A172 (cell line): Measurements from ENCODE around the genes TM4SF4 and WWTR1.

- RAMPAGE, long total RNA, result no peak
Observed at GRCh38 chr3:149243373-149243863, 21.8 kb upstream of the CP start.

DNA sequence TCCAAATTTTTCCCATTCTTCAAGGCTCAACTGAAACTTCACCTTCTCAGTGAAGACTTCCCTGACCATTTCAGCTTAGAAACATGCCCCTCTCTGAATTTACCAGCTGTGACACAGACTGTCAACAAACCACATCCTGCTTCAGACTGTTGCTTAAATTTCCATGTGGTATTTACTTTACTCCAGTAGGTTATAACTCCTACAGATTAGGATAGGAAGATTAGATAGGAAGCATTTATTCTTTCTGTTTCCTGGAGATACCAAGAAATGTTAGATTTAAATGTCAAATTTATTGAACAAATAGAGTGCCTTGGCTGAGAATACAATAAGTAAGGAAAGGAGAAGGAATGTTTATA is 55.9 kb upstream of the CP start:
- RAMPAGE, long total RNA, result no peak

DNA sequence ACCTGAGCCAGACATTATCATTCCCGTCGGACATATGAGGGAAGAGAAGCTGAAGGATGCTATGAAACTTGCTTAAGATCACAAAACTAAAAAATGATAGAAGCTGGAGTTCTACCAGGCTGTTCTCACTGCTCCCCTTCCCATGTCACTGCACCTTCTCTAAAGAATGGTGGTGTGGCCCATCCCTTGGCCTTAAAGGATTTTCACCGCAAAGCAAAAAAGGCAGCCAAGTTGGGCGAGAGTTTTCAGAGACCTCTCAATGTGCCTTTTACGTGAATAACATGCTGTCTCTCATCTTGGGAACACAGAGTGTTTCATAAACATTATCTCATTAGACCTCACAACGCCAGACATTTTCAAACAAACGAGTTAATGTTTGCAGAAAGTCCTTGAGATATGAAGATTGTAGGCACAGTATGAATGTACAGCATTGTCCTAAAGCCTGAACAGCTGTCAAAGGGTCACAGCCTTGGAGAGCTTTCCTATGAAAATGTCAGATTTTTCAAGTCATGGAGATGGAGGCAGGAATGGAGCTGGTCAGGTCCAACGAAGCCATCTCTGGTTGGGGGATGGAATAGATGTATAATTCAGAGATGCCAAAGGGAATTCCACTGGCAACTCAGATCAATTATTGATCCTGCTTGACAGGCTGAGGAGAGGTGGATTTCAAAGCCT is 21.4 kb downstream of the TM4SF1 start:
- RAMPAGE, long total RNA, result no peak

GRCh38 chr3:149387958-149388591 is 10.6 kb upstream of the TM4SF1 start:
- RAMPAGE, long total RNA, result no peak

DNA sequence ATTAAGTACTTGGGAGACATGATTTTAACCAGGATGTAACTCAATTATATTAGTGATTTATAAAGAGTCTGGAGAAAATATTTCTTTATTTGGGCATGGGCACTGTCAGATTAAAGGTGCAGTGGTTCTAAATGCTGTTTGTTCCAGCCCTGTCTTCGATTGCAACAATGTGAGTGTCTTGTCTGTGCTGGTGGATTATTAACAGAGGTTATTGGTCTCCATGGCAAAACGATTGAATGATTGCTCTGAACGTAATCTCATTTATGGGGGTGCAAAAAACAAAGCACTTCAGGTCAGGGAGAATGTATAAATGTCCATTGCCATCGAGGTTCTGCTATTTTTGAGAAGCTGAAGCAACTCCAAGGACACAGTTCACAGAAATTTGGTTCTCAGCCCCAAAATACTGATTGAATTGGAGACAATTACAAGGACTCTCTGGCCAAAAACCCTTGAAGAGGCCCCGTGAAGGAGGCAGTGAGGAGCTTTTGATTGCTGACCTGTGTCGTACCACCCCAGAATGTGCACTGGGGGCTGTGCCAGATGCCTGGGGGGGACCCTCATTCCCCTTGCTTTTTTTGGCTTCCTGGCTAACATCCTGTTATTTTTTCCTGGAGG is at the start of gene TM4SF4:
Gene TM4SF4 (plus strand): TSS at position 337 of the 615 bp plus-strand sequence.
- RAMPAGE, long total RNA, result no peak

GRCh38 chr3:149609419-149610261 is 48.2 kb downstream of the WWTR1 start:
- RAMPAGE, long total RNA, result no peak

- RAMPAGE, long total RNA, result no peak
Observed at GRCh38 chr3:149642967-149643618, 14.7 kb downstream of the WWTR1 start.

GRCh38 chr3:149656197-149656395 is 1.7 kb downstream of the WWTR1 start:
- RAMPAGE, long total RNA, result no peak

DNA sequence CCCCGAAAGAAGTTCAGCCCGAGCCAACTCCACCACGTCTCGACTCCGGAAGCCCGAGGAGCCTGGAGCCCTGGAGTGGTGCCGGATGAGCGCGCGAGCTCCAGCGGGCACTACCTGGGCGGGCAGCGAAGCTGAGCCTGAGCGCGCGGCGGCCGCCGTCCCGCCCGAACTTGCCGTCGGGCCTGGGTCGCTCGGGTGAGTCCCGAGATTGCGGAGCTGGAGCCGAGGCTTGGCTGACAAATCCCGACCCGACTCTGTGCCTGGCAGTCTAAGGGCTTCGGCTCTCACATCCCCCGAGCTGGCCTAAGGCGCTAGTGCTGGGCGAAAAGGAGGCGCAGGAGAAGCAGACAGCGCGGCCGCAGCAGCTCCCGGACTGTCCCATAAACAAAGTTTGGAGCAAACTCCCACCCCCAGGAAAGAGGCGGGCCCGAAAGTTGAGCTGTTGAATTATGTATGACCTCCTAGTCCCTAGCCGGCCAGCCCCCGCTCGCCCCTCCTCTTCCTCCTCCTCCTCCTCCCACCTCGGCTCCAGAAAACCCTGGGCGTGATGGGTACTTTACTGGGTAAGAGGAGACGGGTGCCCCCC is at the start of gene WWTR1:
Gene WWTR1 (minus strand): TSS at position 375 of the 586 bp plus-strand sequence.
- RAMPAGE, long total RNA, result start-site peak on the minus strand centred at position 368 of the sequence, 111 bp wide, 29 and 47 reads in 2 replicates

DNA sequence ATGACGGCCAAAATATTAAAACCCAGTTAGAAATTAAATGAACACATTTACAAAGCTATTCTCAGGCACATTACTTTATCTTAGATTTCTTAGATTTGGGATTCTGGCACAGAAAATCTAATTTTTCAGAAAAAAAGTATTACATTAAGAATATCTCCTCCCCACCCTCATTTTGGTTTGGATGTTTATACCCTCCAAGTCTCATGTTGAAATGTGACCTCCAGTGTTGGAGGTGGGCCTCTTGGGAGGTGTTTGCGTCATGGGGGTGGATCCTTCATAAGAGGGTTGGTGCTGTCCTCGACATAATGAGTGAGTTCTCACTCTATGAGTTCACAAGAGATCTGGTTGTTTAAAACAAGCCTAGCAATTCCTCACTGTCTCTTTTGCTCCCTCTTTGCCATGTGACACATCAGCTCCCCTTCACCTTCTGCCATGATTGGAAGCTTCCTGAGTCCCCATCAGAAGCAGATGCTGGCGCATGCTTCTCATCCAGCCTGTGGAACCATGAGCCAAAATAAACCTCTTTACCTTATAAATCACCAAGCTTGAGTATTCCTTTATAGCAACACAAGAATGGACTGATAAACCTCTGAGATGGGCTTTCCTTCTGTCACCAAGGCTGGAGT is 45.7 kb upstream of the WWTR1 start:
- RAMPAGE, long total RNA, result no peak

- RAMPAGE, long total RNA, result no peak
Observed at GRCh38 chr3:150183906-150184498, 213.3 kb upstream of the PFN2 start.

DNA sequence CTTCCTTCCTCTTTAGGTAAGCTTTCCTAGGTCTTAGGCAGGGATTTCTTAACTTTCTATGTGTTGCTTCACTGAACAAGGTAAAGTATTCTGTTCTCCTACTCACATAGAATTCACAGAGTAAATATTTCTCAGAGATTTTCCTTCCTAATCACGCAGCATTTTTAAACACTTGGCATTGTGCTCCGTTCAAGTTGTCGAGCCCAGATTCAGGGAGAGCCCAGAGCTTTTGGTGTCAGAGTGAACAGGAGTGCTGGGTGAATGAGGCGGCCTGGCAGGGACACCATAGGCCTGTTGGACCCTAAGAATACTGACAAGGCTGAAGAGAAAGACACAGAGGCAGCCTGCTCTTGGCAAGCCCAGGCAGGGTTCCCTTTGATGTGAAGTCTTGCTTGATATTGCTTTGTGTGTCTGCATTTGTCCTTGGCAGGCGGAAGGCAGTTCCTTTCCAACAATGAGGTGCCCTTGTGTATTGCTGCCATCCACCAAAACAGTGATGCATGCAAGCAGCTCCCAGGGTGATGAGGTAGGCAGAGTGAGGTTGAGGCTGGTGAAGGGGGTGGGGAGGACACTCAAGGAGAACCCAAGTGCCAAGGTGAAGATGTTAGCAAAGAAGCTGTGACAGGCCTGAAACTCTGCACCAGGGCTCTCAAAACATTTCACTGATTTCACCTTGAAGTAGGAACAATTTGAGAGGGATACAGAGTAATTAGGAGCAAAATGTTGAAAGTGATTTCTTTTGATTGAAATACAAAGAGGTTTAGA is 152.7 kb upstream of the TSC22D2 start:
- RAMPAGE, long total RNA, result no peak

DNA sequence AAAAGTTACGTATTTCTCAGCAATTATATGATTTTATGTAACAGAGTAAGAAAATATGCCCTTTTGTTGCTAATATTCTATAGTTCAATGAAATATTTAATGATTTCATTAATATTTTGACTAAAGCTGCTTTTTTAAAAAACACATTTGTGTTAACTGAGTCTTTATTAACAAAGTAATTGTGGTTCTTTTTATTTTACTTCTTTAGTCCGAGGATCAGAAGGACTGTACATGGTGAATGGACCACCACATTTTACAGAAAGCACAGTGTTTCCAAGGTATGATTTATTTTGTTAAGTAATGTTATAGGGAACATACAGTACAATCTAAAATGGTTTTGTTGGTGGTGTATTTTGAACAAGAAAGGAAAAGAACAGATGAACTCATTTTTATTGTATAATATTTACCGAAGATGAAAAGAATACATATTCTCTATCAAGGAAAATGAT is 5.6 kb downstream of the EIF2A start:
- RAMPAGE, long total RNA, result no peak

- RAMPAGE, long total RNA, result no peak
Observed at GRCh38 chr3:150599661-150600131, 3.4 kb upstream of the SELENOT start.

DNA sequence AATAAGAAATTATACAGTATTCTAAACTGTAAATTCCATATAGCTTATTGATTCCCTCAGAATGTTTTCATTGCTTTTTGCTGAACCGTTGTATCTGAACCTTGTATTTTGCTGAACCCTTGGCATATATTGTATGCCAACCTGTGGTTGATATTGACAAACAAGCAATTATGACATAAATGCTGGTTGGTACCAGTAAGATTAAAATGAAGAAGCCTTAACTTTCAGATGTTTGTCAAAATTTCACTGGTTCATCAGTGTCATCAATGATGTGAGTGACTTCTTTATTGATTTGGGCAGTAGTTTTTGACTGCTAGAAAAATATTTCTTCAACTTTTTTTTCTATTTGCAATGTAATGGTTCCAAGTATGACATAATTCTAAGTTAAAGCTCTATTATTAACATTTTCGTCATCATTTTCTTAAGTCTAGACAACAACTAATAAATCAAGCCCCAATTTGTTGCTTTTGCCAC is 25.5 kb upstream of the ERICH6 start:
- RAMPAGE, long total RNA, result no peak

DNA sequence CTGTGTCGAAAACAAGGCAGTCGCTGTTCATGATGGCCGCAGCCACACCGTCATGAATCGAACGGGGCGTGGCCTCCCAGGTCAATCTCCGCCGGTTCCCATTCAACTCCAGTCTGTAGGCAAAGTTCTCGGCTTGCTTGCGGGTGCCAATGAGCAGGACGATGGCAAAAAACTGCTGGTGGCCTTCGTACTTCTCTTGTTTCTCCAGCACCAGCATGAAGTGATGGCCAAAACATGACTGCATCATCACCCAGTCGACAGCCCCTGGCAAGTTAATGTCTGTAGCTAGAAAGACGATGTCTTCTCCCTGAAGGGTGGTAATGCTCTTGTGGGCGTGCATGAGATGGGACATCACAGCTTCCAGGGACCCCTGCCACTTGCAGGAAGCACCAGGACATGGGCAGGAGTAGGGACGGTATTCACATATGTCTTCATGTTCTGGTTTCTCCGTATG is 20.7 kb downstream of the SIAH2 start:
- RAMPAGE, long total RNA, result no peak

DNA sequence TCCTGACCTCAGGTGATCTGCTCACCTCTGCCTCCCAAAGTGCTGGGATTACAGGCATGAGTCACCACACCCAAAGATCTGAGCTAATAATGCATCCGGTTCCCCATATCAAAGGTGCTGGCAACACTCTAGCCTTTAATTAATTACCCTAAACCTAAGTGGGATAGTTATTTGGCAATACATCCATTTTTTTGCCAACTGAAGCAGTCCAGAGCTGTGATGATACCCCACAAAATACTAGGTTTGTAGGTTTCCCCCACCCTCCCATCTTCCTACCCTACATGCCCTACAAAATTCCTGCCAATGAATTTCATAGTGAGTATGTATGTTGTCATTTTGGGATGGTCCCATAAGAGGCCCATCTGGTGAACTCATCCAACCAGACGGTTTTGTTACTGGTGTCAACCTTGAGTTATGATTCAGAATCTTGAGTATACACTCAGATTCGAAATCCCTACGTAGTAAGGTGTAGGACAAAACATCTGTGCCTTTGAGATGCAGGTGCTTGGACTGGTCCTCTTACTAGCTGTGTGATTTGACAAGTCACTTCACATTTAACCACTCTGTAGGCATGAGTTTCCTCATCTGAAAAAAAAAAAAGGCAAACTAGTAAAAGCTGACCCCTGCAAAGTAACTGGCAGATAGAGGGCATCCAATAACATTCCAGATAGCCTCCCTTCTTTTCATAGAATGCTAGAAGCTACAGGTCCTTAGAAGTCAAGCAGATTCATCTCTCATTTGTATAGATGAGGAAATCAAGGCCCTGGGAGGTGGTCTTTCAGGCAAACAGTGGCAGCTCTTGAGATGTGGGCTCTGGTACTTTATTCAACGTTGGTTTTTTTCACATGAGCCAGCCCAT is 3.6 kb downstream of the SIAH2 start:
- RAMPAGE, long total RNA, result no peak

DNA sequence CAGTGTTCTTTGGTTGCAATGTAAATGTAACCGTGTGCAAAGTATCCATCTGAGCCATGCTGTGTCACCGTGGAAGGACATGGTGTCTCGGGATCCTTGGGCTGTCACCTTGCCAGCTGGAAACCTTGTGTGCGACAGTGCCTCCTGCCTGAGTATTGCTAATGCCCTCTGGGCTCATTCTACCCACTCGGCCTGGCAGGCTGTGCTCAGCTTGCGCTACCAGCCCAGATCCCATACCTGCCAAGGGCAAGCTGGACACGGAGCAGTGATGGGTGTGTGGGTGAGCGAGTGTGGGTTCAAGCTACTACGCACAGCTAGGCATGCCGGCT is 10.7 kb upstream of the SIAH2 start:
- RAMPAGE, long total RNA, result no peak

- RAMPAGE, long total RNA, result no peak
Observed at GRCh38 chr3:150792177-150792579, 29.2 kb upstream of the SIAH2 start.

- RAMPAGE, long total RNA, result no peak
Observed at GRCh38 chr3:150890181-150890899, 14.9 kb downstream of the MINDY4B start.